Pericardium fibroblast (primary cell): ENCODE measurements around a stretch of chr16.

GRCh38 chr16:89479423-89479701 is 11.0 kb downstream of the ANKRD11 start:
- RAMPAGE, long total RNA, result no peak

DNA sequence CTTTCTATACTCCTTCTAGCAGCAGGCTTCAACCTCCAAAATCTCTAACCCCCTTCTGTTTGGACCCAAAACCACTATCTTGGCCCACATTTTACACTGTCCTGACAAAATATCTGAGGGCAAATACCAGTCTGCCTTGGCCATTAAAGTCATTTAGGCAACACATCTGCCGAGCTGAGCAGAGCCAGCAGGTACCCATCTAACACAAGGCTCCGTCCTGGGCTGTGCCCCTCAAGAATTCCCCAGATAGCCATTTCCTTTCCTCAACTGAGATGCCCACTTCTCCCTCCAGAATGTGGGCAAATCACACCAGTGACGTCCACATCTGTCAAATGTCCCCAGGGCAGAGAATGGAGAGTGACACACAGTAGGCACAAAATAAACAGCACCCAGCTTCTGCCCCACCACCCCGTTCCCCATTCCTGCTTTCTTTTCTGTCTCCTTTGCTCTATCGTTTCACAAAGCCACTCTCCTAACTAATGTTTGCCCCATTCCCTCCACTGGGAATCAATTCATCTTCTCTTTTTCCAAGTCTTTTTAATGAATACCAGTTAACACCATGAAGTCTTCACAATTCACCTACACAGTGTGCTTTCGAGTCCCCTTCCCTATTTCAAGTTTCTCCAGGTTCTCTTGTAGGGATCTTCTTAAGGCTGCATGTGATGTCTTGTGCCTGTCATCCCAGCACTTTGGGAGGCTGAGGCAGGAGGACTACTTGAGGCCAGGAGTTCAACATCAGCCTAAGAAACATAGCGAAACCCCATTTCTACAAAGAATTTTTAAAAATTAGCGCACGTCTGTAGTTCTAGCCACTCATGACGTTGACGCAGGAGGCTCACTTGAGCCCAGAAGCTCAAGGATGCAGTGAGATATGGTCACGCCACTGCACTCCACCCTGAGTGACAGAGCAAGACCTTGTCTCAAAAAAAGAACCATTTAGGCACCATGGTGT is 9.4 kb downstream of the ANKRD11 start:
- RAMPAGE, long total RNA, result no peak

DNA sequence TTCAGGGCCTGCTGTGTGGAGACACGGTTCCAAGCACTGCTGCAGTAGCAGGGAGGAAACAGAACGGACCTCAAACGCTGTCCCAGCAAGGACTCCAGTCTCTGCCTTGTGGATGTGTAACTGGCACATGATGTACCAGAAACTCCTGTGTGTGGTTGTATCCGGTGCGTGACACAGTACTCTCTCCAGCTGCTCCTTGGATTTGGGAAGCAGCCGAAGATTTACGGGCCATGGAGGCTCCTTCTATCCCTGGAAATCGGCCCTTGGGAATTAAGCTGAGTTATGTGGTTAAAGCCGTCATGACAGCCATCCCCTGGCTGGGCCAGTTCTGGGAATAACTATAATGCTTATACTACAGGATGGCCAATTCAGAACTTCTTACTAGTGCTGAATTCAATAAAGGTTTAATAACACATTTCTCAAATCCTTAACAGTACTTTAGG is 8.5 kb upstream of the ANKRD11 start:
- RAMPAGE, long total RNA, result no peak

DNA sequence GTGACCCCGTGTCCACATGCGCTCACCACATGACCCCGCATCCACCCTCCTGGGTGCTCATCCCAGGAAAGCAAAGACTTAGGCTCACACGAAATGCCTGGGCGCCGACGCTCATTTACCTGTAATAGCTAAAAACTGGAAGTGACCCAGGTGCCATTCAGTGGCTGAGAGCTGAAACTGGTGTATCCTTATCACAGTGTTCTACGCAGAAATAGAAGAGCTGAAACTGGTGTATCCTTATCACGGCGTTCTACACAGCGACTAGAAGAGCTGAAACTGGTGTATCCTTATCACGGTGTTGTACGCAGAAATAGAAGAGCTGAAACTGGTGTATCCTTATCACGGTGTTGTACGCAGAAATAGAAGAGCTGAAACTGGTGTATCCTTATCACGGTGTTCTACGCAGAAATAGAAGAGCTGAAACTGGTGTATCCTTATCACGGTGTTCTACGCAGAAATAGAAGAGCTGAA is 19.7 kb upstream of the RPL13 start:
- RAMPAGE, long total RNA, result no peak

DNA sequence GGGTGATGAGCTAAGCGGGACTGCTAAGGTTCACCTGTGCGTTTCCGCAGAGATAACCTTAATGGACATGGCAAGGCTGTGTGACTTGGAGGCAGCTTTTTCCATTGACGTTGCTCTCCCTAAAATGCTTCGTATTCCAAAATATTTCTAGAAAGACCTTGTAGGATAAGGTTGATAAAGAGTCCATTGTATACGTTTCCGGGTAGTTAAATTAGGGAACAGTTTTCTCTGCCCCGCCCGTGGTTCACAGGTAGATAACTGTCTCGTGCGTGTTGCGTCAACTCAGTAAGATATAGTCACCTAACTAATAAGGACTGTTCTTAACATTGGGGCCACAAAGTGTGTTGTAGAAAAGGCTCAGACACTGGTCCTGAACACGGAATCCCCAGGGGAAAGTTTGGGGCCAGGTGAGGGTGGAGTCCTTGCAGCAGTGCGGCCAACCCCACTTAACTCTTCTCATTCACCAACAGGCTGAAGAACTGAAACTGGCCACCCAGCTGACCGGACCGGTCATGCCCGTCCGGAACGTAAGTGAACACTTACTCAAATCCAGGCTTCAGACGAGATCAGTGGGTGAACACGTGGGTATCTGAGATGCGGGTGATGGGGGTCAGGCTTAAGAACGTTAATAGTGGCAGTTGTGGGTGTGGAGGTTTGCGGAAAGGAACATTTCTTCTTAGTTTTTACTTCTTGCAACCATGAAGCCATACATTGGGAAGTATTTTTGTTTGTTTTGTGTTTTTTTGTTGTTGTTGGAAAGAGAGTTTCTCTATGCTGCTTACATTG is 1.6 kb downstream of the RPL13 start:
- RAMPAGE, long total RNA, result no peak

DNA sequence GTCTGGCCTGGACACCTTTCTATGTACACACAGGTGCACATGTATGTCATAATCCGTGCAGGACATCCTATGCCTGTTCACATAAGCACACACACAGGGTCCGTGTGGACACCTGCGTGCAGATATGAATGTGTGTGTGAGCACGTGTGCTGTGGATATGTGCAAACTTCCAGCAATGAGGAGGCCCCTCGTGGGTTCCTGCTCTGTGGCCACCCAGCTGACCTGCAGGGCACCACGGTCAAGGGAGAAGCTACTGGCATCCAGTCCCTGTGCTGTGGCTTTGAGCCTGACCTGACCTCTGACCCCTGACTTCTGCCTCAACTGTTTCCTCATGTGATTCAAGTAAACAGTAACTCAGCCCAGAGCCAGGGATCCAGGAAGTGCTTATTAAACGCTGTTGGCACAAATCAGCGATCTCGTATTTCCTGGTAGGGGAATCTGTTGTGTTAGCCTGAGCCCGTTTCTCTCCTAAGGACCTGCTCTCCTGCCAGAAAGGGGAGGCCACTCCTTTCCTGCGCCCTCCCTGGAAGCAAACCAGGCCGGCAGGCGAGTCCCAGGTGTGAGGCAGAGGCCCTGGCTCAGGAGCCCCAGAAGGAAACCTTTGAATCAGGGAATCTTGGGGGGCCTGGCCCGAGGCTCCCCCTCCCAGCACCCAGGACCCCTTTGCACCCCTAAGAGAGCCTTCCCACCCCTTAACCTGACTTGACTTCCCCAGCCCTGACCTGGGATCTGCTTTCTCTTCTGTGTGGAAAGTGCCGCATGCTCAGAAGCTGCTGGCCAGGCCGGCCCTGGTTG is 6.6 kb downstream of the CPNE7 start:
- RAMPAGE, long total RNA, result no peak

- RAMPAGE, long total RNA, result no peak
These were observed 11.6 kb downstream of the ZNF276 start for GRCh38 chr16:89732777-89733466.

GRCh38 chr16:89733467-89734181 is 12.3 kb downstream of the ZNF276 start:
- RAMPAGE, long total RNA, result no peak

- RAMPAGE, long total RNA, result no peak
These were observed 12.4 kb upstream of the MC1R start for GRCh38 chr16:89906168-89906696.

- RAMPAGE, long total RNA, result no peak
These were observed 979 bp upstream of the MC1R start for GRCh38 chr16:89917554-89918211.

GRCh38 chr16:89972413-89973303 is 24.1 kb downstream of the DEF8 start:
- RAMPAGE, long total RNA, result start-site peak on the plus strand at chr16:89972578-89972614, 70 and 63 reads in 2 replicates

DNA sequence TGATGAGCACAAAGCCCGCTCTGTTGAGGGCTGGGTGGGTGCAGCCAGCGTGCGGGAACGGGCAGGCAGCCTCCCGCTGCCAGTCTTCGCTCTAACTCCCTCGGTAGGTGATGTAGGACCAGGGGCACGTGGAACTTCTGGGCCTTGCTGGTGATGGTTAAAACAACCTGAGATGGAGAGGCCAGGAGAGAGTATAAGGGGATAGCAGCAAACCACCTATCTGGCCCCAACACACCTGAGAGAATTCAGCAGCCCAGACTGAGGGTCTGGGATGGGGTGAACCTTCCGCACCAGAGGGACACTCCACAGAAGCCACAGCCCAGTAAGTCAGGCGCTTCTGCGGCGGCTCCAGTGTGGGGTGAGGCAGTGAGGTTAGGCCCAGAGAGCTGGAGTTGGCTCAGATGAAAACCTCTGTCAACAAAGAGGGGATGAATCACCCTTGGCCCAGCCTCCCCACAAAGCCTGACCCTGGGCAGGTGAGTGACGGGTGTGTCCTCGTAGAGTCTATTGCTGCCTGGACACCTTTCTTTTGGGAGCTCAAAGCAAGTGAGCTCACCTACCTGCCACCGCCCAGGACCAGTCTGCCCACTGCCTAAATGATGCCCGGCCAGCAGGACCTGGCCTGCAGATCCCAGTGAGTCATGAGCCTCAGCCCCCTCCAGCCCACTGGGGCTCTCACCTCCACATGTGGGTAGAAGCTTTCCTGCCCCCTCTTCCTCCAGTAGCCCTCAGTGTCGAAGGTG is 21.5 kb downstream of the GAS8 start:
- RAMPAGE, long total RNA, result no peak

DNA sequence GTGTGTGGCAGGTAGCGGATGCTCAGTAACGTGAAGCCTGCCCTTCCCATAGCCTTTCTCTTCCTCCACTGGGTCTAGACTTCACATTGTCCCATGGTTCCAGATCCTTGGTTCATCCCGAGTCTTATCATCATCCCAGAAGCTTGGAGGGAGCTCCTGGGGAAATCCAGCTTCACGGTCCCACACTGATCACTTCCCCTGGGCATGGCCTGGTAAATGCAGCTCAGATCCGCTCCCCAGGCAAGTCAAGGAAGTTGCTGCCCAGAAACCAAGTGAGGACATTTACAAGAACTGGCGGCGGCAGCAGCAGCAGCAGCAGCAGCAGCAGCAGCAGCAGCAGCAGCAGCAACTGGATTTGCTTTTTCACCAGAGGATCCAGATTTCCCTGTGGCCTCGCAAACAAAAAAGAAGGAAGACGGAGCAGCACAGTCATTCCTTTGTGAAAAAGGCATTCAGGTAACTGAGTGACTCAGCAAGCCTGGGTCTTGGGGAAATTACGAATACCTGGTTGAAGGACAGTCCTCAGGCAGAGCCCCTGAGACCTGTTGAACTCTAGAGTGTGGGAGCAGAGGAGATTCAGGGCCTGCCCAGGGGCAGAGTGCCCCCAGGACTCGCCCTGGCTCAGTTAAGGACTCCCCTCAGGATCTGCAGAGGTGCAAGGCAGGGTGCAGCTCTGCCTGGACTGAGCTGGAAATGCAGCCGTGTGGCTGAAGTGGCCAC is 25.0 kb upstream of the PRDM7 start:
- RAMPAGE, long total RNA, result no peak